Sternocleidomastoid (tissue), 1 donor: ENCODE results near the genes KLK15, KLK11 and IGLON5.

GRCh38 chr19:50330312-50331273 lies 1.4 kb upstream of the KCNC3 start:
- PRO-cap = bidirectional peak, plus-strand start at chr19:50330898, minus-strand start at chr19:50330771

DNA sequence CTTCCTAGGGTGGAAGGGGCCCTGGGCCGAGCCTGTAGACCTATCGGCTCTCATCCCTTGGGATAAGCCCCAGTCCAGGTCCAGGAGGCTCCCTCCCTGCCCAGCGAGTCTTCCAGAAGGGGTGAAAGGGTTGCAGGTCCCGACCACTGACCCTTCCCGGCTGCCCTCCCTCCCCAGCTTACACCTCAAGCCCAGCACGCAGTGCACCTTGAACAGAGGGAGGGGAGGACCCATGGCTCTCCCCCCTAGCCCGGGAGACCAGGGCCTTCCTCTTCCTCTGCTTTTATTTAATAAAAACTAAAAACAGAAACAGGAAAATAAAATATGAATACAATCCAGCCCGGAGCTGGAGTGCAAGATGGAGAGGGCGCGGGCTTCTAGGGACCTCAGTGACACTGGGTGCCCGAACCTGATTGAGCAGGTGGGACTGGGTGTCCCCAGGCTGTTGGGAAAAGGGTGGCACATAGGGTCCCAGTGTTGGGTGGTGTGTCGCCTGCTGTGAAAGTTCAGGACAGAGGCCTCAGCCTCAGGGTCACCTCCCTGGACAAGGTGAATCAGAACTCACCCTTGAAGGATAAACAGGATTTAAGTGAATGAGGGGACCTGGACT lies 1.4 kb upstream of the POLD1 start:
- PRO-cap = no peak

GRCh38 chr19:50428613-50429244 lies 4.0 kb upstream of the MYBPC2 start:
- PRO-cap = no peak

DNA sequence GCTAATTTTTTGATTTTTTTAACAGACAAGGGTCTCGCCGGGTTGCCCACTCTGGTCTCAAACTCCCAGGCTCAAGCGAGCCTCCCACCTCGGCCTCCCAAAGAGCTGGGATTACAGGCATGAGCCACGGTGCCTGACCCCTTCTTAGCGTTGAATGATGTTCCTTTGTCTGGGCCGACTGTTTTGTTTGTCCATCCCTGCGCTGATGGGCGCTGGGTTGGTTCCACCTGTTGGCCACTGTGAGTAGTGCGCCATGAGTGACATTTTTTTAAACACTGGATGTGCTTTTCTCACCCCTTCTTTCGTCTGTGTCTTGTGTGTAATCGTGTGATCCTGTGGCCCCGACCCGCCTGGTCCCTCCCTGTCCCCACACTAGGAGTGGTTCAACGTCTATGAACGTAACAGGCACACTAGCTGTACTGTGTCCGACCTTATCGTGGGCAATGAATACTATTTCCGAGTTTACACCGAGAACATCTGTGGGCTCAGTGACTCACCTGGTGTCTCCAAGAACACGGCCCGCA lies 15.1 kb upstream of the EMC10 start:
- PRO-cap = no peak

DNA sequence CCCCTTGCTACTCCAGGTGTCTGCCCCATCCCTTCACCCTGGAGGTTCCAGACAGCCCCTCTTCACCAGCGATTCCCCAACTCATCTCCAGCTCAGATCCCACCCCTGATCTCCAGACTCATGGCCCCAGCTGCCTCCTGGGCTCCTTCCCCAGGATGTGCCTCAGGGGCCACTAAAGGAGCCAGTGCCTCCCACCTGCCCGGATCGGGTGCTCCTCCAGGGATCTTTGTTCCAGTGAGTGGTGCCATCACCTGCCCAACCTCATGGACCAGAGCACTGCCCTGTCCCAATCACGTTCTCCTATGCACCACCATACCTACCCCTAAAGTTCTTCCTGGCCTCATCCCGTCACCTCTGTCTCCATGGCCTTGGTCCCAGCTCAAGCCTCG lies 8.6 kb upstream of the GARIN5A start:
- PRO-cap = no peak

- PRO-cap = no peak
Measured at GRCh38 chr19:50511845-50512277, 870 bp upstream of the JOSD2 start.

- PRO-cap = no peak
Measured at GRCh38 chr19:50550026-50550920, 18.0 kb downstream of the LRRC4B start.

DNA sequence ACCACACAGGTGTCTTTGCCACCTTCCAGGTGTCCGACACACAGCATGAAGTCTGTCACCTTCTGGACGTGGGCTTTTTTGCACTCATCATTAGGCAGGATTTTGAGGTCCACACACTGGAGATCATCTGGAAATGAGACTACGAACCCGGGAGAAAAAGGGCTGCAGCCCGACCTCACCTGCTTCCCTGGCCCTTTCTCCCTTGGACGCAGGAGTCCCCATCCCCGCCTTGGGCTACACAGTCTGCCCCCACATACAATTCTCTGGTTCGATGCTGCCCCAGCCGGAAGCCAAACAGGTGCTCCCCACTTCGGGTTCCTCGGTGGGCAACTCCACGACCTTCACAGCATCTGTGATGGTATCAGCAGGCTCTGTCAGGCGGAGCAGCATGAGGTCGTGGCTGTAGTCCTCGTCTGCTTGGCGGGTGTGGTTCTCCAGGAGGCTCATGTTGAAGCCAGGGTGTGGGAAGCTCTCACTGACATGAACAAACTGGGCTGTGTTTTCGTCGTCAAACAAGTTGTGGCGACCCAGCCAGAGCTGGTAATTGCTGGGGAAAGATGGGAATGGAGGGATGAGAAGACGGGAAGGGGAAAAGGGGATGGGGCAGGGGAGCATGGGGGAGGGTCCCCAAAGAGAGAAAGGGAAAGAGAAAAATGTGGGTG lies 3.6 kb downstream of the KLK1 start:
- PRO-cap = no peak

DNA sequence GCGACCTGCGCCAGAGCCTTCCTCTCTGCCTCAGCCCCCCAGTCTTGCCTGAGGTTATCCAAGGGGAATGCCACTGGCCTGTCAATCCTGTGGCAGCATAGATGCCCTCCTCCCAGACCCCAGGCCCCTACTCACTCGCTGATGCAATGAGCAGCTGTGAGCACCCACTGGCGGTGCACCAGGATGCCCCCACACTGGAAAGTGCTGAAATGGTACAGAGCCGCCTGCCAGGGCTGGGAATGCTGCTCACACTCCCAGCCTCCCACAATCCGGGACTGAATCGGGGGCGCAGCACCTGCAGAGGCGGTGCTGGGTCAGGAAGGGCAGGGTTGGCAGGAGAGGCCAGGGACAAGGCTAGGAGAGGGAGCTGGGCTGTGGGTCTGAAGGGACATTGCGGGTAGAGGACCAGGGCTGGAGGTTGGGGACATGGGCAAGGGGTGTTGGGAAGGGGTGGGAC lies 2.0 kb downstream of the KLK1 start:
- PRO-cap = no peak

DNA sequence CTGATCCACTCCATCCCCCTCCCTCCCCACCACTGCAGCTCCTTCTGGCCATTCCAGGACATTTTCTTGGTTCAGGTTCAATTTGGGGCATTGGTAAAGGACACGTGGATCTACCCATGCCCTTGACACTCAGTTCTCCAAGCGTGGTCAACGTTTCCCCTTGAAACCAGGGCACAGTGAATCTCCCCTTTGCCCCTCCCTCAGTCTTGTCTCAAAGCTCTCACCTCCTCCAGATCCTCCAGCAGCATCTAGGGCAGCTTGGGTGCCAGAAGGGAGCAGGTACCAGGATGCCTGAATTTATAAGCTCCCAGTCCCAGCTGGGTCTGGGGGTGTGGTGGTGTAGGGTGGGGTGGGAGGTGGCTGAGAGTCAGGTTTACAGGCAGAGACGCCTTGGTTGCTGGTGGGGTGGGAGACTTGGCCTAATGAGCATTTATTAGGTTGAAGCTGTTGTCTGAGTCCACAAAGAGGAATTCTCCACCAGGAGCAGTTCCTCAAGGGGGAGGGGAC lies at the start of gene KLK15:
Gene KLK15, minus strand, starts transcription at position 272 of the 507 bp plus-strand sequence.
- PRO-cap = no peak

DNA sequence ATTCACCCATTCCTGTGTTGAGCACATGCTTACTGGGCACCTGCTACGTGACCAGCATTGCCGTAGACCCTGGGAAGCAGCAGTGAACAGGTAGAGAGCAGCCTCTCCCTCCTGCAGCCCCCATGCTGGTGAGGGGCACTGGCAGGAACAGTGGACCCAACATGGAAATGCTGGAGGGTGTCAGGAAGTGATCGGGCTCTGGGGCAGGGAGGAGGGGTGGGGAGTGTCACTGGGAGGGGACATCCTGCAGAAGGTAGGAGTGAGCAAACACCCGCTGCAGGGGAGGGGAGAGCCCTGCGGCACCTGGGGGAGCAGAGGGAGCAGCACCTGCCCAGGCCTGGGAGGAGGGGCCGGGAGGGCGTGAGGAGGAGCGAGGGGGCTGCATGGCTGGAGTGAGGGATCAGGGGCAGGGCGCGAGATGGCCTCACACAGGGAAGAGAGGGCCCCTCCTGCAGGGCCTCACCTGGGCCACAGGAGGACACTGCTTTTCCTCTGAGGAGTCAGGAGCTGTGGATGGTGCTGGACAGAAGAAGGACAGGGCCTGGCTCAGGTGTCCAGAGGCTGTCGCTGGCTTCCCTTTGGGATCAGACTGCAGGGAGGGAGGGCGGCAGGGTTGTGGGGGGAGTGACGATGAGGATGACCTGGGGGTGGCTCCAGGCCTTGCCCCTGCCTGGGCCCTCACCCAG lies 4.1 kb downstream of the KLK2 start:
- PRO-cap = no peak

DNA sequence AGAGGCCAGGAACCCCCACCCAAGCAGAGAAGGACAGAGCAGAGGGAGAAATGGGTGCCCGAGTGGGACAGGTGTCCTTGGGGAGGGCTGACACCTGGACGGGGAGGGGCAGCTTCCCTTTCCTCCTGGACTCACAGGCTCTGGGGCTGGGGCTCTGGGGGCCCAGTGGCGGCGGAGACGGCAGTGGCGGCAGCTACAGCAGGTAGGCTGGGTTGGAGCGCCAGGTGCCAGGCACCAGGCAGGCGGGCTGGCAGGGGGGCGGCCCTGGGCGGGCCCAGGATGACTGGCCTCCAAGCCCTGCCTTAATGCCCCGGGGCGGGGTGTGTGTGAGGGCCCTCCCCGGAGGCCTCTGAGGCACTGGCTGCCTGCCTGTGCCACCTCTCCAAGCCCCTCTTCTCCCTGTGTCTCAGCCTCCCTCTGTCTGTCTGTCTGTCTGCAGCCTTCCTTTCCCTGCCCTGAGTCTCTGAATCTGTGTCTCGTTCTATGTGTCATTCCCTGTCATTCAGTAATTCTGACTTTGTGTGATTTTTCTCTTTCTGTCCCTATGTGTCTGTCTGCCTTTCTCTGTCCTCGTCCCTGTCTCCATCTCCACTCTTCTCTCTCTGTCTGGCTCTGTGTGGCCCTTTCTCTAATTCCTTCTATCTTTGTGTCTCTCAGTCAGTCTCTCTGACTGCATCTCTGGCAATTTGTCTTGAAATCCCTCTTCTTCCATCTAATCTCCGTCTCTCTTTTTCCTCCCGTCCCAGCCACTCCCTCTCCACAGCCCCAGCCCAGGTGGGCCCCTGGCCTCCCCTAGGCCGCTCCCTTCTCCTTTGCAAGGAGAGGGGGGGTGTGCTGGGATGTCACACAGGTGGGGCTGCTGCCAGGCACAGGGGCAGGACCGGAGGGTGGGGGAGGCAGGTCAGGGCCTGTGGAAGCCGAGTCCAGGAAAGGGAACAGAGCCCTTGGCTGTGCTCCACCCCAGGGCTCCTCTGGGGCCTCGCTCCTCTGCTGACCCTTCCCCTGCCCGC lies at the start of gene KLK11:
Gene KLK11, minus strand, starts transcription at position 214 of the 1,010 bp plus-strand sequence.
- PRO-cap = bidirectional peak, plus-strand start at position 352 of the sequence, minus-strand start at position 209 of the sequence

DNA sequence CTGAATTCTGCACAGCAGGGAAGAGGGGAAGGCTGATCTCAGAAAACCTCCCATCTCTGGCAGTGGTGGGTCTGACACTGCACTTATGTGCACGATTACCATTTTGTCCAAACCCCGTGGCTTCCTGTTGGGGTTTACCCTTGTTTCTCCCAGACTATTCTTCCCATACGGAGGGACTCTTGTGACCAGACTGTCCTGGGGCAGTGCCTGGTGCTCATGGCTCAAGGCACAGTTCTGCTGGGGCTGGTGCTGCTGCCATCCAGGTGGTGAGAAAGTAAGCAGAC lies 5.2 kb upstream of the SIGLEC9 start:
- PRO-cap = no peak

DNA sequence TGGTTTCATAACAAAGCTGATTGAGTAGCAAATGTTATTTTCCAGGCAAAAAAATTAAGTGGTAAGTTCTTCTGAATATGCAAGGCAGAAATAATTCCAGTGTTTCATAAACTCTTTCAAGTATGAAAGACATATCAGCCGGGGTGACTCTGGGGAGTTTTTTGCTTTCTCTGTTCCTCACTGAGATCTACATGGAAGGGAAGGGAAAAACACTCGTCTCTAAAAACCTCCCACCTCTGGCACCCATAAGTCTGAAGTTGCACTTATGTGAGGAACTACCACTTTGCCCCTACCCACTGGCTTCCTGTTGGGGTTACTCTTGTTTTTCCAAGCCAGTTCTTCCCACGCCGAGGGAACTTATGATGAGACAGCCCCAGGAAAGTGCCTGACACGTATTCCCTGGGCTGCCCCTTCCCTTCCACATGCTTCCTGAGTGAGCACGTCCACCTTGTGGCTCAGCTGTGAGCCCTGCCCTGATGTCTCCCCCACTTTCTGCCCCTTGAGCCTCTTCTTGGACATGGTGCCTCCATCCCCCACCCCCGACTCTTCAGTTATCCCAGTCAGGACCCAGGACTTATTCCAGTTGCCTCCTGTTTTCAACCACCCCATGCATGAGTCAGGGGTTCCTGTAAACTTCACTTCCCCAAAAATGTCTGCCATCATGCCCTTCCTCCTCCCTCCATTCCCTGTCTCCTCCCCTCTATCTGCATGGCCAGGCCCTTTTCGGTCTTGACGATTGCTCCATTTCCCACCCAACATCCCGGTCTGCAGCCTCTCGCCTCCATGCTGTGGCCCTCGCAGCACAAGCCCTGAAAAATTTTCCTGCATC lies 5.2 kb upstream of the SIGLEC7 start:
- PRO-cap = bidirectional peak, plus-strand start at position 758 of the sequence, minus-strand start at position 569 of the sequence

DNA sequence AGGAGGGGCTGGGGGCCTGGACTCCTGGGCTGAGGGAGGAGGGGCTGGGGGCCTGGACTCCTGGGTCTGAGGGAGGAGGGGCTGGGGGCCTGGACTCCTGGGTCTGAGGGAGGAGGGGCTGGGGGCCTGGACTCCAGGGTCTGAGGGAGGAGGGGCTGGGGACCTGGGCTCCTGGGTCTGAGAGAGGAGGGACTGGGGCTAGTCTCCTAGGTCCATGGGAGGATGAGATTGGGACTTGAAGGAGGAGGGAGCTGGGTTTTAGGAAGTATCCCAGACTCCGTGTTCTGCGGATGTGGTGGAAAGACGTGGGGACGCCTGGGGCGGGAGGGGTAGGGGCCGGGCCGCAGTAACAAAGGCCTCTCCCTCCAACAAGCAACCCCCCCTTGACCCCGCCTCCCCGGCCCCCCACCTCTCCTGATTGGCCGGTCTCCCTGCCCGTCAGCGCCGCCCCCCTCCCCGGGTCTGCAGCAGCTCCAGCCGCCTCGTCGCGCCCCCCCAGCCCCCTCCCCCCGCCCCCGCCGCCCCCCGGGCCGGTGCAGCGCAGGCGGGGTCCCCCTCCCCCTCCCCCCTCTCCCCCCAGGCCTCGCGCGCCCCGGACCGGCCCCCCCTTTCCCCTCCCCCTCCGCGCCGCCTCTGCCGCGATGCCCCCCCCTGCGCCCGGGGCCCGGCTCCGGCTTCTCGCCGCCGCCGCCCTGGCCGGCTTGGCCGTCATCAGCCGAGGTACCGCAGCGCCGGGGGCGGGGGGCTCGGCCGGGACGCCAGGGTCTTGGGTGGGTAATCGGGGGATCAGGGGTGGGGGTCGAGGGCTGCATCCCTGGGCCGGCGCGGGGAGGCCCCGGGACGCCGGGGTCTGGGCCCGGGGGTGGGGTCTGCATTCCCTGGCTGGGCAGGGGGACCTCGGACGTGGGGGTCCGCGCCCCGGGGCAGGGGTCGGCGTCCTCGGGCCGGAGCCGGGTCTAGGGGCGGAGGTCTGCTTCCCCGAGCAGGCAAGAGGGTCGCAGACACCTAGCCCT lies at the start of gene IGLON5:
Gene IGLON5, plus strand, starts transcription at position 438 of the 1,013 bp plus-strand sequence.
- PRO-cap = no peak

- PRO-cap = bidirectional peak, plus-strand start at chr19:51340020, minus-strand start at chr19:51339748; bidirectional peak, plus-strand start at chr19:51340238, minus-strand start at chr19:51340170; bidirectional peak, plus-strand start at chr19:51340464, minus-strand start at chr19:51340489
Measured at GRCh38 chr19:51339489-51340700, 2.0 kb downstream of the VSIG10L start.

DNA sequence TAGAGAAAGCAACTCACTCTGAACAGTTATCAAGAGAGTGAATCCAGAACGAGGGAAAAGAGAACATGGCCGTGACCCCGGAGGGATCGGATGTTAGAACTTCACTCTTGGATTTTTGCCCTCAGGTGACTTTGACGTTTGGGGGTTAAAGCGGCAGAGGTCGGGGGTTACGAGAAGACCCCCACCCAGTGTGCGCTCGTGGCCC lies 274 bp downstream of the ETFB start:
- PRO-cap = no peak

DNA sequence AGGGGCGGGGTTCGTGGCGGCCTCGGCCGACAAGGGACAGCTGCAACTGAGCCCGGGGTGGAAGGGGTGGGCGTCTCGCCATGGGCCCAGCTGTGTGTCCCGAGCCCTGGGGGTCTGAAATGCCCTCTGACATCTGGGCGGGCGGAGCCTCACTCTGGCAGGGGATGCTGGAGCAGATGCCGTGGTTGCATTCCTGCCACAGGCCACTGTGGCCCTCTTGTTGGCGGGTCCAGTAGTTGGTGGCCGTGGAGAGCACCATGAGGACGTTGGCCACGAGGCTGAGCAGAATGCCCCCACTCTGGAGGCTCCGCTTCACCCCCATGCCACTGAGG lies 581 bp downstream of the CLDND2 start:
- PRO-cap = no peak

GRCh38 chr19:51421935-51422242 lies 4.4 kb upstream of the SIGLEC10 start:
- PRO-cap = unidirectional peak, minus-strand start at chr19:51422033

GRCh38 chr19:51474516-51475334 lies 16.5 kb upstream of the SIGLEC8 start:
- PRO-cap = no peak